Left cardiac atrium (tissue), 1 donor: Measurements from ENCODE around the genes PRDM4 and DAO.

GRCh38 chr12:107634520-107634994 is 51.0 kb upstream of the PWP1 start:
- PRO-cap: no peak

GRCh38 chr12:107645740-107646596 is 39.6 kb upstream of the PWP1 start:
- PRO-cap: no peak

- PRO-cap: no peak
Measured at GRCh38 chr12:107660115-107660556, 25.5 kb upstream of the PWP1 start.

DNA sequence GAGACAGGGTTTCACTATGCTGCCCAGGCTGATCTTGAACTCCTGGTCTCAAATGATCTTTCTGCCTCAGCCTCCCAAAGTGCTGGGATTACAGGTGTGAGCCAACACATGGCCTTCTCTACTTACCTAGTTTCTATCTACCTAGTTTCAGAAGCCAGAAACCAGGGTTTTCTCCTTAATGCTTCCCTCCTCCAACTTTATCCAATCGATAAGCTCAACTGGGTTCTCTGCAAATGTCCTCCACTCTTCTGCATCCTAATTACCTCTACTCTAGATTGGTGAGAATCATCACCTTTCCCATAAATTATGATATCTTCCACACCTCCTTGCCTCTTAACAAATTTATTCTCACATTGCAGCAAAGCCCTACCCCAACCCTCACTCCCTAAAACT is 11.5 kb downstream of the PRDM4 start:
- PRO-cap: no peak

DNA sequence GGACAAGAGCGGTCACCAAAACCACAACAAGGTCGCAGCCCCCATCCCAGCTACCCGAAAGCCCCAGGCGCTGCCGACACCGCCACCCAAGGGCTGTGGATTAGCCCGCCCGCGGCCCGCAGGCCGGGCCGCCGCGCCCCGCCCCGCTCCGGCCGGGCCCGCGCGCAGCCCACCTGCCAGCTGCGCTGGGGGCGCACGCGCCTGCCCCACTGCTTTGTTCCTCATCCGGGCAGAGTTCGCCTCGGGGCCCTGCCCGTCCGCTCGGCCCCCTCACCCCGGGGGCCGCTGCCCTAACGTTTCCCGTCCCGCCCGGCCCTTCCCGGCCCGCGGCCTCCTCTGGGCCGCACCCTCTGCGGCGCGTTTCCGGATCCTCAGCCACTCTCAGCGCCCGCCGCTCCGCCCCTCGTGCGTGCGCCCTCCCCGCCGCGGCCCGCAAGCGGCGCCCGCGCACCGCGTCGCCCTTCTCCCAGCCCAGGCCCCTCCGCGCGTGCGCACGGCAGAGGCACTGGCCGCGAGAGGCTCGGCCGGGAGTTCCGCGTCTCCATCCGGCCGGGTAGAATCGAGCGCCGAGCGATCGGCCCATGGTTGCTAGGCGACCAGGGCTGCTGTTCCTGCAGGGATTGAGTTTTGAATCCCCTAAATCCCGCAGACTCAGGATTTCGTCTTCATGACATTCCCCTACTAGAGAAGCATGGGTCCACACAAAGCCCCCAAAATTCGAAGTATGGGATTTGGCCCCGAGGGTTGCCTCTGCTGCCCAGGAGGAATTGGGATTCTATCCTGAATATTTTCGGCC is at the start of gene PRDM4:
TSS of gene PRDM4 (minus strand) at position 354 of the 796 bp plus-strand sequence.
- PRO-cap: bidirectional peak, plus-strand start at position 499 of the sequence, minus-strand start at position 354 of the sequence

DNA sequence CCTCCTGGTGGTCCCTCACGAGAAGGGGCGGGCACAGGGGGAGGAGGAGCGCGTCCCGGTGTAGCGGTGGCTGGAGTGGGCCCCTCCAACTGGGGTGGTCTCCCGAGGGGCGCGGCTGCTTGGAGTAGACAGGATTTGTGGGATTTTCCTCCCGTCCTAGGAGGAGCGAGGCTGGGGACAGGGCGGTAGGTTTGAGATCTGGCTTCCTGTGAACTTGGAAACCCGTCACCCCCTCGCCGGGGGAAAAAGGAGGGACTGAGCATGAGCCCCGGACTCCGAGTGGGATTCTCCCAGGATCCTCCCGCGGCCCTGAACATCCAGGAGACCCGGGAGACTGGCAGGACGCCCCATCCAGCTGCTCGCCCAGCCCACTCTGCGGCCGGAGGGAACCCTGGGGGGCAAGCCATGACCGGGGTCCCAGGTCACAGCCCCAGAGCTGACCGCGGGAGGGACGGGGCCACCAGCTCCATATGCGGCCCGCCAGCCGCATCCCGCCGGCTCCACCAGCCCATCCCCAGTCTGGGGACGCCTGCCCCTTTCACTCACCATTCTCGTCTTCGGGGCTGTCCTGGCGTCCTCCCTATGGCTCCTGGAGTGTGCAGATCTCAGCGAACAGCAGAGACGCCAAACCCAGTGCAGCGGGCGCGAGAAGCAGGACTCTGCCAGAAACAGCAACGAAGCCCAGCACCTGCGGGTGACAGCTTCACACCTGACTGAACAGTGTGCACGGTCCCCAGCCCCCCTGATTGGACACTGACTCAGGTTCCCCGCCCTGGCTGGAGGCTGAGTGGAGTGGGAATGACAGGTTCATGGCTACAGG is 71.1 kb downstream of the ASCL4 start:
- PRO-cap: no peak

GRCh38 chr12:108335738-108336216 is 3.3 kb downstream of the CMKLR1 start:
- PRO-cap: no peak

DNA sequence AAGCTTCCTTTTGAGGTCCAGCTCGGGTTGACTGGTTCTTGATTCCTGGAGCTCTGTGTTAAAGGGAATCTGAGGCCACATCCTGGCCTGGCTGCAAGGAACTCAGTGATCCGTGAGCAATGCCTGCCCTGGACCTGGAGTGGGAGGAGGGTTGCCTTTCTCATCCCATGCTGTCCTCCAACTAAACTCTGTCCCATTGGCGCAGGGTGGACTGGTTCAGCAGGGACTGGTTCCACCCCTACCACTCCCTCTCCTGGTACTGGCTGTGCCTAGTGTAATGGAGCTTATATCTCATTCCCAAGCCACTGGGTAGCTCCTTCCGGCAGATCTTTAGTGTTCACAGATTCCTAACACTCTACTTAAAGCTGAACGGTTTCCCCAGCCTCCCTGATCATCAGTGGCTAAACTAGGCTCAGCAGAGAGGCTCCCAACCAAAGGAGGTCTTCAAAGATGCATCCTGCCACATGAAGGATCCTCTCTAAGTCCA is 3.9 kb upstream of the CMKLR1 start:
- PRO-cap: no peak

DNA sequence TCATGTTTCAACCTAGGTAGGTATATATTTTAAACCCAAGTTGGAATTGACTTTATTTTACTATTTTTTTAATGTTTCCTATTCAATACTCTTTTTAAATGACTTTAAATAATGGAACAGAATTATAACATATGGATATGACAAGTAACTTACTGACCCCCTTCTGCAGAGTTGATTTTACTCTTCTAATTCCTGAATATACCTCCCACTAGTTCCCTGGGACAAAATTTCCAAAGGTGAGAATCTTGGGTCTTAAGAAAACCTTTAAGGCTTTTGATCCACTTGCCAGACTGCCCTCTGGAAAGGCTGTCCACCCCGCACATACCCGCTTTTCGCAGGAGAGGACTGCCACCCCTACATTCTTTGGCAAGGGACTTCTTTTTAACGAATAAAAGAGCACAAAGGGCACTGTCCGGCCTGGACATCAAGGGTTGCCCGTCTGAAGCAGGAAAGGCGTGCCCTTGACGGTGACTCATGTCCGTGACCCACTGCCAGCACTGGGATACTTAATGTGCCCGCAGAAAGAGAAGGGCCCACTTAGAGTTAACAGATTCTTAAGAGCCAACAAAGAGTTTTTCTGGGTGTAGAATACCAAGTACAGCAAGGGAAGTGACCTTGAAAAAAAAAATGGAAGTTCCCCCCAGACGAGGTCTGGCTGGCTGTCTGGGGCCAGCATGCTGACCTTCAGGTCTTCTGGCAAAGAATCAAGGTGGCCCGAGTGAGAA is 10.1 kb upstream of the SELPLG start:
- PRO-cap: no peak

DNA sequence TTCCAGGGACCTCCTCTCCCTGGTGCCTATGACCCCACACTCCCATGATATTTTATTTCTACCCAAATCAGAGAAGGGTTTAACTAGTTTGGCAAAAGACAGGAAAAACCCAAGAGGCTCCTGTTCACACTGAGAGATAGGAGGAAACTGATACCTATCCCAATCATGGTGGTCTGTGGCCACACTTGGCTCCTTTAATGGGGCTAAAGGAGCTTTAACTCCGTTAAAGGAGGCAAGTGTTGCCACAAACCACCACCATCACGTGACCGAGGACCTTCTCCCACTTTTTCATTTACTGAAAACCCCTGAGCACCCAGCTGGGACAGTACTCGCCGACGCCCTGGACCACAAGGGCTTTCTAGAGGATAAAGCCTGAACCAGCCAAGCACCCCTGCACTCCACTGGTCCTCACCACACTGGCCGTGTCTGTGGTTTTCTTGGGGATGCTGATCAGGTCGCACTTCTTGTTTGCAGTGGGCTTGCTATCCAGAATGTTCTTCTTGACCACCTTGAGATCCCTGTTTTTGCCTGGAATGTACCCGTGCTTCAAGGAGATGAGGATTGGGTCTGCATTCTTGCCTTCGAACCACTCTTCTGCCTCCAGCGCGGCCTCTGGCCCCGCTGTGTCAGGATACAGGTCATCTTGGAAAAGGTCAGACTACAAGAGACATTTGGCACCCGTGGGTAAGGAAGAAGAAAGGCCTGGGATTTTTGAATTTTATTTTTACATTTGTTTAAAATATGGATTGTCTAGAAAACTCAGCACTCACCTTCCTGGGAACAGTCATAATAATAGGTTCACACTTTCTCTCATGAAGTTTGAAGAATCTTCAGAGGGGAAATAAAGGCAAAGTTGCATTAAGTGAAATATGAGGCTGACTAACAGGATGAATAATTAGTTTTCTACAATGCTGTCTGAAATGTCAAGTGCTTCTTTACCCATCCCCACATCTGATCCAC is 14.8 kb upstream of the SELPLG start:
- PRO-cap: no peak

DNA sequence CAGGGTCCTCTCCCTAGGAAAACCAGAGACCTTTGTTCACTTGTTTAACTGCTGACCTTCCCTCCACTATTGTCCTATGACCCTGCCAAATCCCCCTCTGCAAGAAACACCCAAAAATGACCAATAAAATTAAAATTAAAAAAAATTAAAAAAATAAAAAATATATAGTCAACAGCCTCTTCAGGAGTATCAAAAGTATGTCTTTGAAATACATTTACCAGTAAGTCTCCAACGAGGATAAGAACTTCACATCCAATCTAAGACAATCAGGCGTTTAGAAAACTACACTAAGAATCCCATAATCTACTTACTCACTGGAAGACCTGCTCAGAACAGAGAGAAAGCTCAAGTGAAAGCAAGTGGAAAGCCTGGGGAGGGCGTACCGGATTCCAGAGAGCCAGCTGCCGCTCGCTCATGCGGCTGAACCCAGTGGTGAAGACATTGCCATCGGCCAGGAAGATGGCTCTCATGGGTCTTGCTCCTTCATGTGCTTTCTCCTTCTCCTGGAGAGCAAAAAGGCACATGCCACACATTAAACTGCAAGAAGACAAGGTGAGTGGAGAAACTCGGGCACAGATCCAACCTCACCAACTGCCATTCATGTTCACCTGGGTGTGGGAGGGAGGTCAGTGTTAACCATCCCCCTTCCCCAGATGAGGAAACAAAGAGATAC is 23.4 kb upstream of the SELPLG start:
- PRO-cap: no peak

DNA sequence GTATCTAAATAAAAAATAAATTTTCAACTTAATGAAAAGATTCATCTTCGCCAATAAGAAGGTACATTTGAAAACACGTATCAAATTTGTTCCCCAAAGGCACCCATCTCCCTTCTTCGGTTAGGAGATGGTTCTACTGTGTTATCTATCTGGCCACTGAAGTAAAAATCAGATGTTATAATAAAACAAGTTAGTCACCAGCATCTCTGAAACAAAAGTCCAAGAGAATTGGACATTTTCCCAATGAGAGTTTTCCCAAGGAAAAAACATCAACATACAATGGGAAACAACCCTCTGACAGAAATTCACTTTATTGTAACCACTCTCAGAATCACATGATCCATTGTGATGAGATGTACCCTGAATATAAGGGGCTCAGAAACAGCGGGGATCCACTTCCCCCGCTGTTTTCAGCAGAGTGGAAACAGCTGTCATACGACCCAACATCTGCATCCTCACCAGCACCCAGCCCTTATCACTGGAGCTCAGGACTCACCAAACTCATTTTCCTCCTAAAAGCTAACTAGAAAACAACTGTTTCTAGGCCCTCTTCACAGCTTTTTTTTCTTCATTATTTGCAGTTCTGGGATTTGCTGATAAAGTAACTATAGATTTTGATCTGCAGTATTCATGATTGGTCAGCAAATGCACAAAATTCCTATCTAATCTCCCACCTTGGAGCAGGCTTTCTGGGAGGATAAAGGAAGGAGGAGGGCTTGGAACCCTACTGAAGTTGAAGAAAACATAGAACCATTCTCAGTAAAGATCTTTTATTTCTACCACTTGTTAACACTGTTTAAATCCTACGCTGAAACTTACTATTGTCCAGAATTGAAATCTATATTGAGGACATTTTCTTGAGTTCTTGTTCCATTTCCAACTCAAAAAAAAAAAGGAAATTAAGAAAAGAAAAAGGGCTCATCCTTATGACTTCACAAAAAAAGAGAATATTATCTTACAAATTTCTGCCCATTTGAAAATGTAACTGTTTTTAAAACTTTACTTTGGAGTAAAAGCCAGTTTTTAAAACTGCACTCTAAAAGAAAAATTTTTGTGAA is 31.2 kb downstream of the CORO1C start:
- PRO-cap: no peak

GRCh38 chr12:108768492-108769327 is 37.4 kb upstream of the CORO1C start:
- PRO-cap: no peak

- PRO-cap: no peak
Measured at GRCh38 chr12:108806951-108807370, 50.4 kb downstream of the SSH1 start.

- PRO-cap: no peak
Measured at GRCh38 chr12:108810607-108811685, 46.4 kb downstream of the SSH1 start.

DNA sequence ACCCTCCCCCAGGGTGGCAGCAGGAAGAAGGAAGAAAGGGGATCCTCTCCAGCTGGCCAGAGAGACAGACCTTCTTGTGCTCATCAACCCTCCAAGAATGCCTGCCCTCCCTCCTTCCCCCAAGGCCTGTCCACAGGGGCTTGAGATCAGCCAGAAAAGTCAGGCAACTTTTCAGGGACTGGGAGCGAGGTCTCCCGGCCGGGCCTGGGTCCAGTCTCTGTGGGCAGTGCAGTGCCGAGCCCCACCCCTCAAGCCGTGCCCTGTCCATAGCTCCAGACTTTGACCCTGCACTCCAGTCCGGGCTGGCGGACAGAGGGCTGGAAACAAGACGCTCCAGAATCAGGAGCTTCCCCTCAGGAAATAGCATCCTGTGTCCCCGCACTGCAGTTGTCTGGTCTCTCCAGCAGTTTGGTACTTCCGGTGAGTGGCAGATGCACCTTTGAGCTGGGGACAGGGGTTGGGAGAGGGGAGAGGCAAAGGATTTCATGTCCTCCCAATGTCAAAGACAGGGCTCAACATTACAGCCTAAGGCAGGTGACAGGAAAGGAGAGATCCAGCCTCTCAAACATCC is at the start of gene DAO:
TSS of gene DAO (plus strand) at position 288 of the 571 bp plus-strand sequence.
- PRO-cap: no peak

DNA sequence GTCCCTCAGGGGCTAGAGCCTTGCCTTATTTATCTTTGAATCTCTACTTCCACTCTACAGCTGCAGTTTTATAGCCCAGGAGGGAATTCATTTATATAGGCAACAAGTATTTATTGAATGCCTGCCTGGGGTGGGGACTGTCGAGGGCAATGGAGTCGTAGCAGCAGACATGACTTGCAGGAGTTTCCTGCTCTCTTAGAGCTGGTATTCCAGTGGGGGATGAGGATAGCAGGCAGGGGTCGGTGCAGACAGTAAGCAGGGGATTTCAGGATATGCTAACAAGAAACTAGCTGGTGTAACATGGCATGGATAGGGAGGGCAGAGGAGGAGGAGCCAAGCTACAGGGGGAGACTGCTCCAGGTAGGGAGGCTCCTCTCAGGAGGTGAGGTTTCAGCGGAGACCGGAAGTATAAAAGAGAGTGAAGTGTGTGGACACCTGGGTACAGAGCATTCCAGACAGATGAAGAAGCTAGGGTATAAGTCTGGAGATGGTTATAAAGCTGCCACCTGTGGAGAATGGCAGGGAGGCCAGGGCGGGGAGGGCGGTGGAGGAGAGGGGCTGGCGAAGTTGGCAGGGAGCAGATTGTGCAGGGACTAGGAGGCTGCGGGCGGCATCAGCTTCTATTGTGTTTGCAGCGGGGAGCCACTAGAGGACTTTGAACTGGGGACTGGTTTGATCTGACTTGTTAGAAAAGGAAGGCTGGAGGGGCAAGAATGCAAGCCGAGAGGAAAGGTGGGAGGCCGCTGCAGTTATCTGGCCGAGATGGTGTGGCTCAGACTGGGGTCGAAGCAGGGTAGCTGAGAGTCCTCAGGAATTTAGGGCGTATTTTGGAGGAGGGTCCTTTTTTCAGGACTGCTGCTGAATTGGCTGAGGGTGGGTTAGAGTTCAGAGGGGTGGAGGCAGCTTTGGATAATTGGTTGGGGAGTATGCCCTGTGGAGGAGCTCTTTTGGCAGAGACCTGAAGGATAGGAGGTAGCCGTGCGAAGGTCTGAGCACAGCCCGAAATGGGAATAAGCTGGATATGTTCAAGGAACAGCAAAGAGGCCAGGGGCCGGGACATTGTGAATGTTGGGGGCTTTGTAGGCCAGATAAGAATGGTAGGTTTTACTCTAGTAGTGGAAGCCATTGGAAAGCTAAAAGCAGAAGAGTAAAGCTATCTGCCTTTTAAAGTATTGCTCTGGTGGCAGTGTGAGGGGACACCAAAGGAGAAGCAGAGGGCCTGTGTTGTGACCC is 17.5 kb downstream of the USP30 start:
- PRO-cap: no peak

DNA sequence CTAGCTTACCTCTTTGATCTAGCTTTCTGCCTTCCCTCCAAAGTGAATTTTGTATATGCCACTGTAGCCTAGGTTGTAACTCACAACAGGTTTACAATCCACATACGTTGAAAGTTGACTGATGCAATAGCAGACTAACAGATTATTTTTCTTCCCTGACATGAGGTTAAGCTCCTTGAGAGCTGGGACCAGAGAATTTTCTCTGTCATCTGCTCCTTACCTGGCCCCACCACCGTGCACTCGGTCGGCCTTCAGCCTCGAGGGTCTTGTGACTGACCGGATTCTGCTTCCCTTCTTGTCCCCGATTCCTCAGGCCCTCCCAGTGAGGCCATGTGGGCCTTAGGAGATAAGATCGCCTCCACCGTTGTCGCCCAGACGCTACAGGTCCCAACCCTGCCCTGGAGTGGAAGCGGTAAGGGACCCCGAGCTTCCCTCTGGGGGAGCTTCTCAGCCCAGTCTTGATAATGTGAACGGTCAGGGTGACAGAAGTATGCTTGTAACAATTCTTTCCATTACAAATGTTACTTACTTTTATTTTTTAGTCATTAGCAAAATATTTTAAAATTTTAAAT is 57.5 kb downstream of the ACACB start:
- PRO-cap: no peak

- PRO-cap: no peak
Measured at GRCh38 chr12:109266227-109266653, 42.8 kb downstream of the FOXN4 start.

GRCh38 chr12:109461024-109461472 is 16.1 kb downstream of the KCTD10 start:
- PRO-cap: no peak